Left lobe of liver (tissue), 1 donor: ENCODE data around the gene IRF2BP2.

DNA sequence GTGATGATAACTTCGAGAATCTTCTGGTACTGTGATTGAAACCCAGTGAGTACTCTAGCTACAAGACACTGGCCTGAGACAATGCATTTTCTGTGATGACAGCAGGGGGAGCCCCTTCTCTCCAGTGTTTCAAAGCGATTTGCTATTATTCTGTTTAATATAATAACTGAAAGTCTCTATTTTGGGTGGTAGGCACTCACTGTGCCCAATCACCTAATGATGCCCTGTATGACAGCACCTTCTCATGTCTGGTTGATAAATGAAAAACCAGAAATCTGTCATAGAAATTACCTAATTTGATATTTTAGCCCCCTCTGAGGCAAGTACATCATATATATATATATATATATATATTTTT is 12.0 kb downstream of the IRF2BP2 start:
- PRO-cap, result unidirectional peak, plus-strand start at position 86 of the sequence

DNA sequence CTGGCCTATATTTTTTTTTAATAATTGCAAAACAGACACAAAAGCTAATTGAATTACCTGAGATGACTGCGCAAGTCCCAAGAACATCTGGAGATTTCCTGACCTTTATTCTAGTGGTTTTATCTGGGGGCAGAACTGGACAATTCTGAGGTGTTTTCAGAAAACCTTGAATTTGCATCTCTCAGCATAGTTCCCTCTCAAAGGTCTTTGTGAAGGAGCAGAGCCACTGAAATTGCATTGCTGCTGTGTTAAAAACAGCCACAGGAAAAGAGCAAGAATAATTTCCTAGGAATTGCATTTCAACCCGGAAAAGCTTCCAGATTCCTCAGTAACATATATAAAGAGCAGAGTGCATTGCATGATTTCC is 11.3 kb downstream of the IRF2BP2 start:
- PRO-cap, result no peak

- PRO-cap, result bidirectional peak, plus-strand start at chr1:234599970, minus-strand start at chr1:234599845; bidirectional peak, plus-strand start at chr1:234600283, minus-strand start at chr1:234600150
Observed at GRCh38 chr1:234599386-234600511, 10.2 kb downstream of the IRF2BP2 start.

DNA sequence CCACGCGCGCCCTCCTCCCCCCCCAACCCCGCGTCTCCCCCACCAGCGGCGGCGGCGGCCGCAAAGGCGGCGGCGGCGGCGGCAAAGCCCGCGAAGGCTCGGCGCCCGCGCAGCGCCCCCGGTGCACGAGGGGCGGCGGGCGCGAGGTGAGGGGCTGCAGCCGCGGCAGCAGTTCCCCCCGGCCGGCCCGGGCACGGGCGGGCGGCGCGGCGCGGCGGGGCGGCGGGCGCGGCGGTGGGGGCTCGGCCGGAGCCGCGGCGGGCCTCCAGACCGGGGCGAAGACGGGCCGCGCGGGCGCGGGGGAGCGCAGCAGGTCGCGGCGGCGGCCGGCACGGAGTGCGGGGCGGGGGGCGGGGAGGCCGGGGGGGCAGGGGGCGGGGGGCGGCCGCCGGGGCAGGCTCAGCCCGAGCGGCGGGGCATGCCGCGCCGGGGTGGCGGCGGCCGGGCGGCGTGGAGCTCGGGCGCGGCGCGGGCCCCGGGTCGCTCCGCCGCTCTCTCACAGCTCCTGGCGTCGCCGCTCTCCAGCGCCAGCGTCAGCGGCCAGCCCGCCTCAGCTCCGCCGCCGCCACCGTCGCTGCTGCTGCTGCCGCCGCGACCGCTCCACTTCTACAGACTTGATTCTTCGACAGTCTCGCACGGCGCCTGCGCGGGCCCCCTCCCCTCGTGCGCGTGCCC is at the start of gene IRF2BP2:
IRF2BP2 (minus strand) TSS at position 610 of the 675 bp plus-strand sequence.
- PRO-cap, result bidirectional peak, plus-strand start at position 63 of the sequence, minus-strand start outside the sequence; bidirectional peak, plus-strand start at position 429 of the sequence, minus-strand start at position 338 of the sequence; bidirectional peak, plus-strand start outside the sequence, minus-strand start at position 610 of the sequence

GRCh38 chr1:234684121-234684664 is 74.2 kb upstream of the IRF2BP2 start:
- PRO-cap, result no peak

GRCh38 chr1:234725091-234725763 is 115.2 kb upstream of the IRF2BP2 start:
- PRO-cap, result no peak

GRCh38 chr1:234818017-234818374 is 208.0 kb upstream of the IRF2BP2 start:
- PRO-cap, result no peak

DNA sequence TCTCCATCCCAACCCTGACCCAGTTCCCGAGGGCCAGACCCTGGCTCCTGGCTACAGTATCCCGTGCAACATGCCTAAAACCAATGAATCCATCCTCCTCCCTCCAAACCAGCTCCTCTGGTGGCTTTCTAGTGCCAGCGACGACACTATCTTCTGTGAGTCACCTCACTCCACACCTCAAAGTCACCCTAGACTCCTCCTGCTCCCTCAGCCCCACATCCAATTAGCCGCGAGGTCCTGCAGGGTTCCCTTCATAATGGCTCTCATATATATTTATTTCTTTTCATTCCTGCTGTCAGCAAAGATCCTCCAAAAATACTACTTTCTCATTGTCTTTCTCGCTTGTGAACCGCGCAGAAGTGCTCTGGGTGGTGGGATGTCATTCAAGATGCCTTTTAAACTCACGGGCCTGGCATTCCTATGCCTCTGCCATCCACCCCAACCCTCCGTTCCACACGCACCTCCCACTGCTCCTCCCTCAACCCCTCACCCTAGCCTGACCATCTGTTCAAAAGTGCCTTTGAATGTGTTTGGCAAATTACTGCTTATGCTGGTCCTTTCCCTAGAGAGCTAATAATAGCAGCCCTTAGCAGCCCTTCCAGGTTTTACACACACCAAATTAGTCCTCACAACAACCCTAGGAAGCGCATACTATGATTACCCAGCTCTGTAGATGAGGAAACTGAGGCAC is 259.0 kb downstream of the TOMM20 start:
- PRO-cap, result no peak

- PRO-cap, result bidirectional peak, plus-strand start at chr1:234899652, minus-strand start at chr1:234899563
Observed at GRCh38 chr1:234899429-234899746, 229.2 kb downstream of the TOMM20 start.

DNA sequence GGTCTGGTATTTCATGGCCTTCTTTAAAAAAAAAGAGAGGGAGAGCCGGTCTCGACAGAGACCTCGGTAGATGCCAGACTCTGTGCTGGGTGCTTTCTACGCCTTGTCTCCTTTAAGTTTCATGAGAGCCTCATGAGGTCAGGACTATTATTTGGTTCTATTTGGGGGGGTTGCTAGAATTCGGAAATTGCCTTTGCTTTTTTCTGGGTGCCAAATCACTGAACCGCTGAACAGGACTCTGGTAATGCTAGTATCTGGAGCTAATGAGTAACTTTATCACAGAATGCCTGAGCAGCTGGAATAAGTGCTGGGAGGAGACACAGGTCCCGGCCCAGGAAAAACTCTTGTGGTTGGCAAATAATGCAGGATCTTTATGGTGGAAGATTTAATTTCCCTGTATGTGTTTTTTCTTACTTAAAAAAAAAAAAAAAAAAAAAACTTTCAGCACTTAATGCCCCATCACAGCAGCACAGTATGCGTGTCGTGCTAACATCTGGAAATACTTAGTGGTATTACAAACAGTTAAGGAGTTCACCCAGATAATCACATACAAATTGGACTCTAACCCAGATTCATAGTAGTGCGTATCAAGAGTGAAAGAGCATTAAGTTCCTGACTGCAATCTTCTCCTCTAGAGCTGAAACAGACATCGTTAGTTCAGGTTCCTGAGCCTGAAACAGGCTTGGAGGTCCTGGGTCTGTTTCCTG is 220.7 kb downstream of the TOMM20 start:
- PRO-cap, result unidirectional peak, minus-strand start at position 246 of the sequence

- PRO-cap, result bidirectional peak, plus-strand start at chr1:234955498, minus-strand start at chr1:234955361
Observed at GRCh38 chr1:234954910-234956280, 173.2 kb downstream of the TOMM20 start.

- PRO-cap, result bidirectional peak, plus-strand start at chr1:234962259, minus-strand start at chr1:234962322; bidirectional peak, plus-strand start at chr1:234962902, minus-strand start at chr1:234962845
Observed at GRCh38 chr1:234961704-234963085, 166.4 kb downstream of the TOMM20 start.

DNA sequence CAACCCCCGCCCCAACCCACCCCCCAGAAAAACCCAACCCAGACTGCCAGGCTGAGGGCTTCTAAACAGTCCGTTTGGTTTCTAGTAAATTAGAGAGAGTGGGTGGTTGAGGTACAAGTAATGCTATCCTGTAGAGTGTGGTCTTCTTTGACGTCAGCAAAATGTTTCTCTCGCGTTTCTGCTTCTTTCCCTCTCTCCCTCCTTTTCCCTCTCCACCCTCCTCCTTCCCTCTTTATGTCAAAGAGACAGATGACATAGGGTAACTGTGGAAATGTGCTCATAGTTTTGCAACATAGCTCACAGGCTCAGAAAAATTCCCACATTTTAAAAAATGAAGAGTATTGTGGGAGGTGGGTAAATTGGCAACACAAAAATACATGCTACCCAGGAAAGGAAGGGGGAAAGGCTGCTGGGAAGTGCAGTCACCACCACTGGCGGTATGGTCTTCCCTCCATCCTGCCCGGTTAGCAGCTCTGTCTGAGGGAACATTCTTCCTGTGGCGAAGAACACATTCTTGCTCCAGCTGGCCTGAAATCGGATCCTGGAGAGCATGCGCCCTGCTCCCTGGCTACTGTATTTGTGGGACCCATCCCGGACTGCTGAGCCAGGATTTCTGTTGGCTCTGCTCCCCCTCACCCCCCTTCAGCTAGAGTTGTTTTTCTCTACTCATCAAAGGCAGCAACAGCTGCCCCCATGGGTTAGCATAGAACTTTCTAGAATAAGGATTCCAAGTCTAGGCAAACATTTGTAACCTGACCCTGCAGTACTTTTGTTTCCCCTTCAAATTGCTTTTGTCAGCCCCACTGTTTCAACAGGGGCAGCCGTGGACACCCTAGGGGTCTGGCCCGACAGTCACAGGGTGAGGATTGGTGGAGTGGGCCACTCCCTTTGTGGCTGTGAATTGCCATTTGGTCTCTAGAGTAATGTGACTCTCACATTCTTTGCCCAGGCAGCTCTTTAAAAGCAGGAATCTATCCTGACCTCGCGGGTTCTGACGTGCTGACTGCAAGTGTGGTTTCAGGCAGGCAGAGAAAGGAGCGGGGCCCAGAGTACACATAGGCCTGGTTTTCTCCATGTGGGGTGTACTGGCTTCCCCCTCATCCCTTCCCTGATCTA is 157.9 kb downstream of the TOMM20 start:
- PRO-cap, result bidirectional peak, plus-strand start at position 607 of the sequence, minus-strand start at position 479 of the sequence; bidirectional peak, plus-strand start at position 987 of the sequence, minus-strand start at position 842 of the sequence

- PRO-cap, result no peak
Observed at GRCh38 chr1:234979919-234980282, 148.7 kb downstream of the TOMM20 start.

DNA sequence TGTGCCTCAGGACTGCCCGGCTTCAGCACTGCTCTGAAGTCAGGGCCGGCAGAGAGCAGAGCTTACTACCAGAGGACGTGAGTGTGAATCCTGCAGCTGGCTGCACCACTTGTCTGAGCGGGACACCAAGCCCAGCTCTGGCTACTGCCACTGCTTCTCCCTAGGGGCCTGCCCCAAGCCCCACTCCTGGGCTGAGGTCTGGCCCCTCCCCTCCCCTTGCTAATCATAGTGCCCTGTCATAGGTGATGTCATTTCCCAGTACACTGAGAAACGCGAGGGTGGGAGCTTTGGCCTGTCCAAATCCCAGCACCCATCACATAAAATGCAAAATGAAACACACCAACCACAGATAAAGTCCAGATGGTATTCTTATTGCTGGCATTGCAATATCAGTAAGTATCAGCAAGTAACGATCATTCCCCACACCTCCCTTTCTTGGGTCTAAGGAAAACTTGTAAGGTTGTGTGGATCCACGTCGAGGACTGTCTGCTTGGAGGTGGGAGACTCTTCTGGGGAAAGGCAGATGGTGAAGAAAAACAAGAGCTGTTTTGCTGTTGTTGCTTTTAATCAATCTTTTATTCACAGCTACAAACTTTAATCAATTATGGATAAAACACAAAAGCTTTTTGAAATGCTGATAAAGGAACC is 77.7 kb downstream of the TOMM20 start:
- PRO-cap, result no peak

GRCh38 chr1:235099974-235100743 is 28.5 kb downstream of the TOMM20 start:
- PRO-cap, result no peak

DNA sequence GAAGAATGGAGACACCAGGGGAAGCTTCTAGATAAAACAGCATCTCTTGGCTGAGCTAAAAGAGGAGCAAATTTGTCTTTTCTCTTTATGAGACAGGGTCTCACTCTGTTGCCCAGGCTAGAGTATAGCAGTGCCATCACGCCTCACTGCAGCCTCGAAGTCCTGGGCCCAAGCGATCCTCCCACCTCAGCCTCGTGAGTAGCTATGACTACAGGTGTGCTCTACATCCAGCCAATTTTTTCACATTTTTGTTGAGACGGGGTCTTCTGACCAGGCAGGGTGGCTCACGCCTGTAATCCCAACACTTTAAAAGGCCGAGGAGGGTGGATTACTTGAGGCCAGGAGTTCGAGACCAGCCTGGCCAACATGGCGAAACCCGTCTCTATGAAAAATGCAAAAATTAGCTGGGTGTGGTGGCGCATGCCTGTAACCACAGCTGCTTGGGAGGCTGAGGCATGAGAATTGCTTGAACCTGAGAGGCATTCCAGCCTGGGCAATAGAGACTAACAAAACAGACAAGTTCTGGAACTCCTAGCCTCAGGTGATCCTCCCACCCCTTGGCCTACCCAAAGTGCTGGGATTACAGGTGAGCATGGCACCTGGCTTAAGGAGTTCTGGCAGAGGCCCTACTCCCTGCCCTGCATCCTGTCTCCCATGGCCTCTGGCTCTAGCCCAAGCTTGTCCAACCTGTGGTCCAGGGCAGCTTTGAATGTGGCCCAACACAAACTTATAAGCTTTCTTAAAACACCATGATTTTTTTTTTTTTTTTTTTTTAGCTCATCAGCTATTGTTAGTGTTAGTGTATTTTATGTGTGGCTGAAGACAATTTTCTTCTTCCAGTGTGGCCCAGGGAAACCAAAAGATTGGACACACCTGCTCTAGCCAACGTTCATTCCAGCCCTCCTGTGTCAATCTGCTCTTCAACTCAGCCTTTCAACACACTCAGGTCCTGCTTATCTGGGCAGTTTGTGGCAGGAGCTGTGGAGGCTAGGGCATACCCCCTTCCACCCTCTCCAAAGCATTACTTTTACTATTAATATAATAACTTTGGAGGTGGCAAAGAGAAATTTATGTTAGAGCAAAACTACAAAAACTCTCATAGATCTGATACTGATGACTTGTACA is 20.5 kb downstream of the TOMM20 start:
- PRO-cap, result no peak

DNA sequence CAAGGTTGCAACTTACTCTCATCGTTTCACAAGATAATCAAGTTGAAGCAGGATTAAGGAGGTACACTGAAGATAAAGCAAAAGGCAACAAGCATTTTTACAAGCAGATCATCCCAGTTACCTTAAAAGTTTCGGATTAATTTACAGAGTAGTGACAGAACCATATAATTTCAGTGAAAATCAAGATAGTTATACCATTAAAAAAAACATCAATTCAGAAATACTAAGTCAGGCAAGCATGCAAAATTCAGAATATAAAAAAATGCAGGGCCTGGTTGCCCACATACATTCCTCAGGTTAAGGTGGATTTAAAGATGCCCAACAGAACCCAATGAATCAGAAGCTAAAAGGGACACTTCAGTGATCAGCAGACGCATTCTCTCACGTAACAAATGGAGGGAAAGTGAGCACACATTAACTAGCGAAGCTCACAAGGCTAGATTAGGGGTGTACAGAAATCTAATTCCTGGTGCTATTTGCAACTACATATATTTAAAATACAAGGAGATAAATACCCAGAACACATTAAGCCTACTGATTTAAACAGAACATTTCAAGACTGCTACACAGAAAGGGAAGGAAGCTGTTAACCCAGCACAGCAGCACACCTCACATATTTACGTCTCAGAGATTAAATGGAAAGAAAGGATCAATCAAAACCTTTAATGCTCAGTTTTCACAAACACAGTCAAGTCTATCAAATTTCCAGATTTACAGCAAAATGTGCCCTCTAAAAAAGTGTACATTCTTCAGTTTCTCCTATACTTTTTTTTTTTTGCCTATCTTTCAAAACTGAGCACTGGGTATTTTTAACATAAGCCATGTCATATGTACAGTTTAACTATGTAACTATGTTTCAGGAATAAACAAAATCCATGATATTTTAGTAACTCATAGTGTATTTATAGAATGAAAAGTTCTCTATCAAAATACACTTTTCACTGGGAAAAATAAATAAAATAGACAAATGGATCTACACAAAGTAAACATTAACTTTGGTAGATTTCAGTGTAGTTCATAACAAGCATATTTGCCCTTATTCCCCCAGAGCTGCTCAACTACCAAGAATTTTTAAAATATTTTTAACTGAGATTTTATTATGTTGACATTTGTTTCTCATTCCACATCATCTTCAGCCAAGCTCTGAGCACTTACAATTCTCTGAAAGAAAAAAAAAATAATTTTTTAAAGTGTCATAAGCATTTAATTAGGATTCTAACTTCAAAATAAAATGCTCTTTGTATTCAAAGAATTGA is 17.3 kb downstream of the TOMM20 start:
- PRO-cap, result no peak

DNA sequence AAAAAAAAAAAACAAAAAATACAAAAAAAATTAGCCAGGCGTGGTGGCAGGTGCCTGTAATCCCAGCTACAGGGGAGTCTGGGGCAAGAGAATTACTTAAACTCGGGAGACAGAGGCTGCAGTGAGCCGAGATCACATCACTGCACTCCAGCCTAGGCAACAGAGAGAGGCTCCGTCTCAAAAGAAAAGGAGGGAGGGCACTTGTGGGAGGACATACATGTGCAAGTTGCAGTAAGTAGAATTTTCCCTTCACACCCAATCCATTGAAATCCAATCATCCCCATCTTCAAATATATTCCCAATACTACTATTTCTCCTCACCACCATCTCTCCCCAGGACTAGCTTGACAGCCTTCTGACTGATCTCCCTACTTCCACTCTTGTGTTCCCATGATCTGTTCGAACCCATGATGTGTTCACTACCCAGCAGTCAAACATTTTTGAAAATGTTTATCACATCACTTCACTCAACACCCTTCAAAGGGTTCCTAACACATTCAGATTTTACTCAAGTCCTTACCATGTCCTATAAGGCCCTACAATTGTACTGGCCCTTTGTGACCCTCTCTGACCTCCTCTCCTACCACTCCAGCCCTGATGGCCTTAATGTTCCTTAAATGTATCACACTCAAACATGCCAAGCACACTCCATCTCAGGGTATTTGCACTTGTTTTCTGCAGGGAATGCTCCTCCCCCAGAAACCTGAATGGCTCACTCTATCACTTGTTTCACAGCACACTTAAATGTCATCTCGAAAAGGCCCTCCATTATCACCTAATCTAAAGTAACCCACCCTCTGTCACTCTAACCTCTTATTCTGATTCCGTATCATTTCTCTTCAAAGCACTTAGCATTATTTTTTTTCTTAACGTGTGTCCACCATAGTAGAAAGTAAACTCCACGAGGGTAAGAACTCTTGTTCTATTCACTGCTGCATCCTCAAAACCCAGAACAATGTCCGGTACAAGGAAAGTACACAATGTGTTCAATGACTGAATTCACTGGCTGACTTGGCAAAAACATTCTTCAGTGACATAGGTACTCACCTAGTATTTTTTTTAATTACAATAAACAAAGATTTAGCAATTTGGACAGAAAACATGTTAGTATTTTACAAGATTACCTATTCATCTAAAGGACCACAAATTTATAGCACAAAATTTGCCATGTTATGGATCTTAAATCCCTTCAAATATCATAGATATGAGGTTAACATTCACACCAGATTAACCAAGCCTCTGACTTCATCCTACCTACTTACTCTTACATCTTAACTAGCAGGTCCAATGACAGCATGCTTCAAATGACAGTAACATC is 7.4 kb downstream of the ARID4B start:
- PRO-cap, result no peak

DNA sequence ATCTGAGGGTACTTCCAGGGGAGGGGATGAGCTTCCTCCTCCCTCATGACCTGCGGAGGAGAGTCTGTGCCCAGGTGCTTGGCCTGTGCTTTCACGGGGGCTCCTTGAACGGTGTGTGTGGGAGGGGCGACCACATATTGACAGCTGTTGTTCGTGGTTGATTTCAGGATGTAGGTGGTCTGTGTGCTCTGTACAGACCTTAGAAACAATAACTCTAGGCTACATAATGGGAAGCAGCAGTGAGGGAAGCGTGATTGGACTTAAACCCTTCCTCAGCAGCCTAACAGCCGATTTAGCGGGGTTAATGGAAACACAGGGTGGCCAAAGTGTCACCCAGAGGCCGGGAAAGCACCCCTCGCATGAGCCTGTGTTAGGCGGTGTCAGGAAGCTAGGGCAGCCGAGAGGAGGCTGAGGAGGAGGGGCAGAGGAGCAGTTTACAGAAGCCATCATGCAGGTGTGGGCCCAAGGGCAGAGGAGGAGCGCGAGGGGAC is 56.0 kb downstream of the TBCE start:
- PRO-cap, result no peak